H1 (cell line): ENCODE measurements around a stretch of chr3.

GRCh38 chr3:60412179-60412554, 839.1 kb downstream of the FHIT start:
- RRBS: no CpG with 5 or more reads among the region's 3 CpGs
CAGE:
- cytosol, long polyA plus RNA: no peak
- long polyA plus RNA: no peak
- nucleus, long polyA plus RNA: no peak

GRCh38 chr3:60804826-60805106, 446.5 kb downstream of the FHIT start:
- RRBS: no CpG with 5 or more reads among the region's 2 CpGs
CAGE:
- cytosol, long polyA plus RNA: no peak
- long polyA plus RNA: no peak
- nucleus, long polyA plus RNA: no peak

DNA sequence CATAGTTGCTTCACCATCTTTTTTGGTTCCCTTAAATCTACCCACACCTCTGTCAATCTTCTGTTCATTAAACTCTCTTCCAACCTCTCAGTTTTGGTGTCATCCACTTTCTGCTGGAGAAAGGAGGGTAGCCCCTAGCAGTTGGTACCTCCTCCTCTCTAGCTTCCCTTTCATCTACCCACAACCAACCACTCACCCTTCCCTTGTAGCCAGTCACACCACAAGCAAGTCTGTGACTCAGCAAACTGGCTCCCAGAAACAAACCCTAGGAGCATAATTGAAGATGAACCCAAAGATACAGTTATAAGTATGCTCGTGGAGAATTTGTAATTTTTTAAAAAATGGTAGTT, 318.6 kb downstream of the FHIT start:
- RRBS: no CpG with 5 or more reads among the region's 1 CpG
CAGE:
- cytosol, long polyA plus RNA: no peak
- long polyA plus RNA: no peak
- nucleus, long polyA plus RNA: no peak

GRCh38 chr3:61683270-61683599, 121.9 kb downstream of the PTPRG start:
- RRBS: no CpG with 5 or more reads among the region's 4 CpGs
CAGE:
- cytosol, long polyA plus RNA: no peak
- long polyA plus RNA: no peak
- nucleus, long polyA plus RNA: no peak

DNA sequence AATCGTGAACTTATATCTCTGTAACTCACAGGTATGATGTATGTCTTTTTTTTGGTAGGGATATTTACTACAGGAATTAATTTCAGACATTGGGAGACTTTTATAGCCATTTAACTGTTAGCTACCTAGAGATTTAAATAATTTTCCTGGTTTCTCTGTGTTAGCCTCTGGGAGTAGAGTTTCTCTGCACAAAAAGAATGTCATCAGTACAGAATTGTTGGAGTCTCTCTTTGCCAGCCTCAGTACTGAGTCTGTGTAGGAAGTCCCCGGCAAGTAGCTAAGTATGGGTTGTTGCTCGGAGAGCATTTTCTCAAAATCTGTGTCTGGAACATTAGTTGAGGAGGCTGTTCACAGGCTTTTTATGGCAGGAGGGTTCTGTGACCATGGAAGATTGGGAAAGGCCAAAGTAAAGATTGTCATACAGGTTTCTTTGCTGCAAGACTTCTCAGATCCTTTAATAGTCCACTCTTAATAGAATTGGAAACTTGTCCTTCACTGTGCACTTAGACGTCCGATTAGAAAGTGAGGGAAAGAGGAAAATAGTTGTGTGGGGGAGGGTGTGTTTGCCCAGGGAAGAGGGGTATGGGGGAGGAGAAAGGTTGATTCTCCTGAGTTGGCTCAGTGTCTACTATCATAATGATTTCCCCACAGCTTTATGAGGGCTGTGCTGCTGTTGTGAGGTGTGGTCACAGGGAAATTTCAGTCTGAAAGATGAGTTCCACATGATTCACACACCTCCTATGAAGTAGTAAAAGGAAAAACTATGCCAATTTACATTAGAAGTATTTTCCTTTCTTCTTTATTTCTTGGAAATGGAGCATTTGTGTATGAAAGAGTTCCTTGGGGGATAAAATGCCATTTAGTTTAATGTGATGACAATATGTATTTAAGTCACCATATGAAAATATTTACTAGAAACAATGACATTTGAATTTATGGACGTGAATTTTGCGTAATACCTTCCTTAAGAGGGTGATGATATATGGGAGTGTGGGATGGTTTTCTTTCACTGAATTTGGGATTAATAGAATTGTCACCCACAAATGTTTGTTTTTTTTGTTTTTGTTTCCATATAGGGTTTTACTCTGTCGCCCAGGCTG, 207.2 kb downstream of the PTPRG start:
- RRBS: no CpG with 5 or more reads among the region's 8 CpGs
CAGE:
- cytosol, long polyA plus RNA: no peak
- long polyA plus RNA: no peak
- nucleus, long polyA plus RNA: start-site peak on the plus strand centred at position 310 of the sequence, 578 bp wide, 79 reads

DNA sequence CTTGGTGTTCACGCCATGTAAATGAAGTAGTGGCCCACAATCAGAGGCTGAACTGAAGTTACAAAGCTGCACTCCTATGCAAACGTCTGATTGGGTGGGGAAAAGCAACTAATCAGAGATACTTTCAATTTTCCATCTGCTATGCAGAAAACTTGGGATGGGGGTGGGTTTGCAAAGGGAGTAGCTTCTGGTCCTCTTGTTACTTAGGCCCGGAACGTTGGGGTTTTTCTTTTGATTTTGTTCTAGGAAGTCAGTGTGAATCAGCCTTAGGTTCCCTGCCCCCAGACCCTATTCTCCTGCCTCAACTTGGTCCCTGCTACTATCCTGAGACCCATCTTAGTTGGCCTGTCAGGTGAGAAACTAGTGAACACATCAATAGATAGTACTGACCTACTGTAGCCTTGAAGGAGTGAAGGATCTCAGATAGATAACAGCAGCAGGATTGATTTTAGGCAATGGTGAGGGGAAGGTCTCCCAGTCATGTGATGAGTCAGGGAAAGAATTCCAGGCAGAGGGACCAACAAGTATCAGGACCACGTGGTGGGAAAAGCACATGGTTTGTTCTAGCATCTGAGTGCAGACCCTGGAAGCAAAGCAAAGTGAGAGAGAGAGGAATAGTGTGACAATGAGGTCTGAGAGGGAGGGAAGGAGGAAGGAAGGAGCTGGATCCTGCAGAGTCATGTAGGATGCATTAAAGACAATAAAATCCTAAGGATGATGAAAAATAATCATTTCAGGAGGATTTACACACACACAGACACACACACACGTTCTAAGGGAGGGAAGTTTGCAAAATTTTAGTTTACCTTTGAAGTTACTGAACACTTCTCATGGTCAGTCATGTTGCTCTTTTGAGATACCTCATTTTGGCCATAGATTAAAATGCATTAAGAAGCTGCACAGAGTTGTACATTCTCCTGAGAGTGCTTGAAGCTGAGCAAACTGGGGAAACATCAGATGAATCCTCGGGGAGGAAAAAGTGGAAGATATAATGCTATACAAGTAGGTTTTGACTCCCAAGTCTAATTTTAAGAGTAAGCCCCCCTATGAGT, 217.3 kb downstream of the PTPRG start:
- RRBS: no CpG with 5 or more reads among the region's 7 CpGs
CAGE:
- cytosol, long polyA plus RNA: no peak
- long polyA plus RNA: no peak
- nucleus, long polyA plus RNA: start-site peak on the plus strand centred at position 183 of the sequence, 75 bp wide, 55 reads; start-site peak on the plus strand centred at position 479 of the sequence, 131 bp wide, 19 reads

DNA sequence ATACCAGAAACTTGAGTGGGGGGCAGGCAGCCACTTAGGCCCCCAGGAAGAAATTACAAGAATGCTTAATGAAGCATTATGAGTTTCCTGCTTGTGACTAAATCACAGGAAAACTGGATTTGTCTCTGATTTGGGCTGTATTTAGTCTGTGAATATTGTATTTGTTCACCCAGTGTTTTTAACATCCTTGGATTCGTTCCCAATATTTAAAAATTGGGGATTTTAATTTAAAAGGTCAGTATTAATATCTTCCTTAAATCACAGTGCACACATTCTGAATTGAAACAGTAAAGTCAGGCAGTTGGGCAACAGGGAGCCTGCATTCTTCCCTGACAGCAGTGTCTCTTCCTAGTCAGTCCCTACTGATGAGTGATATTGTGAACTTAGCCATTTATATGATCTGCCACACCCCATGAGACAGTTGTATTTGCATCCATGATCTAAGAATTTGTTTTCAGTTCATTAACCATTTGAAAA, 219.0 kb downstream of the PTPRG start:
- RRBS: no CpG with 5 or more reads among the region's 1 CpG
CAGE:
- cytosol, long polyA plus RNA: no peak
- long polyA plus RNA: no peak
- nucleus, long polyA plus RNA: no peak

DNA sequence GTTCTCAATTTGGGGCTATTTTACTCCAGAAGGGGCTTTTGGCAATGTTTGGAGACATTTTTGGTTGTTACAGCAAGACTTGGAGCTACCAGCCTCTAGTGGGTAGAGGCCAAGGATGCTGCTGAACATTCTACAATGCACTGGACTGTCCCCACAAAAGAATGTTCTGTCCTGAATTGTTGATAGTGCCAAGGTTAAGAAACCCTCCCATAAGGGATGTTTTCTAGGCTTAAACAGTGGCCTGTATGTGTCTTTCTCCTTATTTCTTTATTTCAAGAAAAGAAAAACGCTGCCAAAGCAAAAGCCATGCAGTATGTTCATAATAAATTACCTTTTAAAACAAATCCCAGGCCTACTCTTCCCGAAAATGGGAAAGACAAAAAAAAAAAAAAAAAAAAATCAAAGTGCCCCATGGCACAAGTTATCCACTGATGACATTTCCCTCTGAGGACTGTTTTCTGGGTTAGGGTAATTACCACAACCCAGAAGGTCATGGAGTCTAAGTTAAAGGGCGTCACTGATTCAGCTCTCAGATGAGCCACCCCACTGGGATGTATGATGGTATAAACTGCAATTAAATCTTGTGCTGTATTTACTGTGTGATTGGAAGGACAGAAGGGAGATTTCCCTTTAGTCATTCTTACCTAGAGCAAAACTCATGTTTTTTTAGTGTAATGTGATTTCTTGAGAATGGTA, 243.9 kb downstream of the PTPRG start:
- RRBS: no CpG with 5 or more reads among the region's 3 CpGs
CAGE:
- cytosol, long polyA plus RNA: no peak
- long polyA plus RNA: no peak
- nucleus, long polyA plus RNA: no peak

DNA sequence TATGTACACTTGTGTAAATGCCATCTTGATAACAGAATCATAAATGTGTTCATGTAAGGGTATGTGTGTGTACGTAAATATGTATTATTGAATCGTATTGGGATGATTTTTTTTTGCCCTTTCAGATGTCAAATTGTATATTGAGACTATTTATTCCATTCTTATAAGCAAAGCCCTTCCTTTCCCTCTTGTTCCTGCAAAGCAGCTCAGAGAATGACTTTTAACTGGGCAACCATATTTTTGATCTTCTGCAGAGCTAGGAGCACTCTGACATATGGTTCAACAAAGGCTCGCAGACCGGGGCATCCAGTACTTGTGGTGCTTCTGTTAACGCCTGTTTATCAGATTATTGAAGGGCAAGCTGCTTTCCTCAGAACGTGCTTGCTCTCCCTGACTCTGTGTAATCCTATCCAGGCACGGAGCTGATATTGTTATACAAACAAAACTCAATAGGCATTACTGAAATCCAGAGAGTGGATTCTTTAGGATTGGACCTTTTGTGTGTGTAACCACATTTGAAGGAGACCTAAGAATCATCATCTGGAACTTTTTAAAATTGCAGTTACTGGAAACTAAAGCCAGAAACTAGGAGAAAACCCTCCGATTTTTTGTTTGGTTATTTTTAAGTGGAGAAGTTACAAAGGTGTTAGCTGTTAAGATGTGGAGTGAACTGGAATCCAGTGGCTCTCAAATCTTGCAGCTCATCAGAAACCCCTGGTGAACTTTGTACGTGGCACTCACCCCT, 246.5 kb downstream of the PTPRG start:
- RRBS: no CpG with 5 or more reads among the region's 9 CpGs
CAGE:
- cytosol, long polyA plus RNA: no peak
- long polyA plus RNA: no peak
- nucleus, long polyA plus RNA: no peak

DNA sequence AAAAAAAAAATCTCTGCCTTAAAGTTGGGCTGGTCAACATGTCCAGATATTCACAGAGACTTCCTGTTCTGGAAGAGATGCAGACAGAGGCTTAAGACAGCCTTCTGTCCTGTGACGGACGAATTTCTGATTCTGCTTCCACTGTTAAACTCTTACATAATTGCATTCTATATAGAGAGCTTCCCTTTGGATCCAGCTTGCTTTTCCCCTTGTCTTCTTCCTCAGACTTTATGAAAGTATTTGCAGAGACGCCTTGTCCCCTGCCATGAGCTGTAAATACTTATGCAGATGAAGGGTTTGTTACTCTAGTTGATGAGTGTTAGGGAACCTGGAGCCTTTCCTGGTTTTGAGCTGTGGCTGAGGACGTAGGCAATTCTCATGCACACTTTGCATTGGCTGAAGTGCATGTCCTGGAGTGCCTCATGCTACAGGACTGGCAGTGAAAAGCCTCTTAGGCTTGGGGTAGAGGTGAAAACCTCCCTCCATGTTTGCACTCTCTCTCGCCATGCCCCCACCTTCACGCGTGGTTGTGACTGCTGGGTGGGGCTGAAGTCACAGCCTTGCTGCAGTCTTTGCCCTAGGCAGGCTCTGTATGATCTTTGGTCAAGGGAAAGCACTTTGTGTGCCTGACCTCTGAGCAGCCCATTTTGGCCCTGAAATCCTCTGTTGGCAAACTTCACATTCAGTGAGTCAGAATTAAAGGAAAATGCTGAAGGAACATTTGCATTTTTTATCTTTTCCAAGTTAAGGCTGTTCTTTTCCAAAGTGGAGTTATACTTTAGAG, 286.6 kb downstream of the PTPRG start:
- RRBS: no CpG with 5 or more reads among the region's 7 CpGs
CAGE:
- cytosol, long polyA plus RNA: no peak
- long polyA plus RNA: no peak
- nucleus, long polyA plus RNA: no peak

- RRBS: no CpG with 5 or more reads among the region's 7 CpGs
CAGE:
- cytosol, long polyA plus RNA: no peak
- long polyA plus RNA: no peak
- nucleus, long polyA plus RNA: no peak
These were observed 159.0 kb upstream of the C3orf14 start for GRCh38 chr3:62159719-62160312.

- RRBS: no CpG with 5 or more reads among the region's 6 CpGs
CAGE:
- cytosol, long polyA plus RNA: no peak
- long polyA plus RNA: no peak
- nucleus, long polyA plus RNA: no peak
These were observed 61.8 kb downstream of the ATXN7 start for GRCh38 chr3:63925169-63926093.

DNA sequence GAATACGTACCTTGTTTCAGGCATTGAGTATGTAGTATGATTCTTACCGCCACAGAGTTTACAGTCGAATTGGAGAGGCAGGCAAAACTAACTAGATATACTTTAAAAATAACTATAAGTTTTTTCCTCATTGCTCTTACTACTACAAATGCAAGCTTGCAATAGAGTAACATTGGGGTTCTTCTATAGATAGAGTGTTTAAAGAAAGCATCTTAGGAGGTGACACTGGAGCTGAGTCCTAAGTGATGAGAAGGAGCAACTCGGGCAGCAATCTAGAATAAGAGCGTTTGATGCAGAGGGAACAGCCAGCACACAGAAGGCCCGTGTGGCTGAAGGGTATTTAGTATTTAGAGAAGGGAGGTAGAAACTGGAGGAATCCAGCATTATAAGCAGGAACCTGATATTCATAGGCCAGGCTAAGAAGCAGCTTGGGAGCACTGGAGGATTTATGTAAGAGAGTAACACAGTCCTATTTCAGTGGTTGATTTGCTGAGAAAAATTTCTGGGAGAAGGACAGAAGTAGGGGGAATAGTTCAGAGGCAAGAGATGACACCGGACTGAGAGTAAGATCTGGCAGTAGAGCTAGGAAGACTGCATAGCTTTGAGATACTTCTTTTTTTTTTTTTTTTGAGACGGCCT, 70.1 kb downstream of the PSMD6 start:
- RRBS: no CpG with 5 or more reads among the region's 8 CpGs
CAGE:
- cytosol, long polyA plus RNA: no peak
- long polyA plus RNA: no peak
- nucleus, long polyA plus RNA: no peak

CAGE:
- cytosol, long polyA plus RNA: no peak
- long polyA plus RNA: no peak
- nucleus, long polyA plus RNA: no peak
These were observed 63.4 kb downstream of the PSMD6 start for GRCh38 chr3:63959806-63960318.

DNA sequence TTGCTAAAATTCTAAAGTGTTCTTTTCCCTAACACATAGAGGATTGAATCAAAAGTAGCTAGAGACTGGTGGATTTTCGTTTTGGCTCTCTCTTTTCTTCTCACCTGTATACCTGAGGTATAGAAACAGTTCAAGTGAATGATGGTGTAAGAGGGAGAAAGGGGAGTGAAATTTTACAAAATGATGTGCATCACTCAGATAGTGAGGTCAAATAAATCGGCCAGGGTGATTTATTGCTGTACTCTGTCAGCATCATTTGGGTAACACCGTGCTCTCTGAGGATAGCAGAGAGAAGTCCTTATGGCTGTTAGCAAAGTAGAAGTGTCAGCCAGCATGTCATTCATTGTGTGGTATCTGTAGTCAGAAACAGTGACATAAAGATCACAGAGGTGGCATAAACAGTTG, 53.5 kb downstream of the PSMD6 start:
- RRBS: no CpG with 5 or more reads among the region's 3 CpGs
CAGE:
- cytosol, long polyA plus RNA: no peak
- long polyA plus RNA: no peak
- nucleus, long polyA plus RNA: no peak

GRCh38 chr3:64015363-64015684, 8.0 kb downstream of the PSMD6 start:
- RRBS: no CpG with 5 or more reads among the region's 4 CpGs
CAGE:
- cytosol, long polyA plus RNA: no peak
- long polyA plus RNA: no peak
- nucleus, long polyA plus RNA: no peak

DNA sequence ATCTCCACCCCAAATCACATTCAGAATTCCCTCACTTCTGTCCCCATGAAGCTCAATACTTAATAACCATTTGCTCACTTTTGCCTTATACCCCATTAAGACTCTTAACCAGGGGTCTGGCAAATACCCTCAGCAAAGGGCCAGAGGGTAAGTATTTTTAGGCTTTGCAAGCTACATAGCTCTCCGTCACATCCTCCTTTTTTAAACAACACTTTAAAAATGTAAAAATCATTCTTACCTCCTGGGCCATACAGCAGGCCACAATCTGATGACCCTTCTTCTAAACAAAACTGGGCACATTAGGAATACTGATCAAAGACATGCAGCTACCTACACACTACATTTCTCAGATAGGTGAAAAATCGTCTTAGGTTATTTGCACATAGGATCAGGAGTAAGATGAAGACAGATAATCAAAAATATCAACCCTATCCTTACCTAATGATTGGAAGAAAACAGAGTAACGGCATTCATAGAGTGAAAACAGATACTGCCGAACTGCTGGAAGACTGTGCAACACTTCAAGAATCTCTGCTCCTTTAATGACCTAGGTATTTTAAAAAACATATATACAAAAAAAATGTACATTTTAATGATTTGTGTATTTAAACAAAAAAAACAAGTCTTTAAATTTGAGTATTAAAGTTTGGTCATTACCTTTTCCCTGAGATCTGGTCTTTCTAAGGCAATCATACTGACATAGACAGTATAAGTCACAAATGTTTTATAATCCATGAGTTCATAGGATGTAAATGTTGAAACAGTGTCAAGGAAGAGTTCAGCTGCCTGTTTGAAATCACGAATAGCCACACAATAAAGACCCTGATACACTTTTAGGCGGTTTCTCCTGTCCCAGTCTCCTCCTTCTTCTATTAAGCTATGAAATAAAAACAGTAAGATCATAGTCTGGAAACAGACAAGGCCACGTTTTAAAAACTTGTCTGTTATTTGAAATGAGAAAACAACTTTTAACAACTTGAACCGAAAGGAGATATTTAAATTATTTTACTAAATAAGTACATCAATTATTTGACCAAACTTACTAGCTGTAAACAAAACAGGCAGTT, 4.8 kb downstream of the PSMD6 start:
- RRBS: no CpG with 5 or more reads among the region's 8 CpGs
CAGE:
- cytosol, long polyA plus RNA: start-site peak on the minus strand centred at position 665 of the sequence, 5 bp wide, 364 reads
- long polyA plus RNA: no peak
- nucleus, long polyA plus RNA: start-site peak on the minus strand centred at position 665 of the sequence, 5 bp wide, 208 reads; start-site peak on the minus strand centred at position 859 of the sequence, 24 bp wide, 42 reads

DNA sequence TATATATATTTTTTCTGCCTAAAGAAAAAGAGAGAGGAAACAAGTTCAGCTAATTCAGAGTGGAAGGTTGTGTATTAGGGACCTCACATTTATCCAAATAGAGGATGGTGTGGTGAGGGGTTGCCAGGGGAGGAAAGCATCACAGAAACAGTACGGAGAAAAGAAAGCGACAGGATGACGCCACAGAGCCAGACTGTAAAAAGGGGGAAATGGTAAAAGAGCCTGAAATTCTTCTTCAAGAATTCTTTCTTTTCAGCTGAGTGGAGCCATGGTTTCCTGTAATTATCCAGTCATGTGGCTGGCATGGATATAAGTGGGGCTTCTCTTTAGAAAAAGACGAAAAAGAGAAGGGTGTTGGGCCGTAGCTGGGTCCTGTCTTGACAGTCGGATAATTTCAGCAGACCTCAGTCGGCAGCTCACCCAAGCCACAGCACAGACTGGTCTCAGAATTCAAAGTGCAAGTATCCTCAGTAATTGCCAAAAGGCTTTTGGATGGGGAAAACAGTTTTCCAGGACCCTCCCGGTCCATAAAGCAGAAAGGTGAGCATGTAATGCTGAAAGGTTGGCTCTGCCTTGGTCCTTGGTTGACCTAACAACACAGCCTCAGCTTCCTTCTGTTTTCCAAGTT, 24.6 kb upstream of the PSMD6 start:
- RRBS: no CpG with 5 or more reads among the region's 8 CpGs
CAGE:
- cytosol, long polyA plus RNA: no peak
- long polyA plus RNA: no peak
- nucleus, long polyA plus RNA: no peak

- RRBS: no CpG with 5 or more reads among the region's 8 CpGs
CAGE:
- cytosol, long polyA plus RNA: no peak
- long polyA plus RNA: no peak
- nucleus, long polyA plus RNA: no peak
These were observed 36.2 kb downstream of the PRICKLE2 start for GRCh38 chr3:64188918-64189658.

DNA sequence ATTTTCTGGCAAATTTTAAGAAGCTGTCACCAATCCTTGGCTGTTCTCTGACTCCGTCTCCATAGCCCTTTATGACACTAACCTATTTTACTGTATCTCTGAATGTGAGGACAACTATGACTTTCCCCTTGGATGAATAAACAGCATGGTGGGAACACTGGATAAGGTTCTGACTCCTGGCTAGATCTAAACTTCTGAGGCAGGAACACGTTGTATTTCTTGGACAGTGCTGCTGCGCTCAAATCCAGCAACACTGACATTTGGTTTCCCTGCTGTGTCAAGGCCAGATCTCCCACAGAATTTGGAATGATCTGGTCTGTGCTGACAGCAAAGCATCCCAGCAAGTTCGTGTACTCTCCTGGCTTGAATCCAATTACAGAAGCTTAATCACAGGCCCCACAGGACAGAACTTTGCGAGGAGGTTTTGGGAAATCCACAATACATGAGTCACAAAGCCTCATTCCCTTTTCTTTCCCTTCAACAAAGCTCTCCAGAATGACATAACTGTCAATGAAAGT, 92.6 kb downstream of the ADAMTS9 start:
- RRBS: no CpG with 5 or more reads among the region's 5 CpGs
CAGE:
- cytosol, long polyA plus RNA: no peak
- long polyA plus RNA: no peak
- nucleus, long polyA plus RNA: no peak